Neural cell (in vitro differentiated cells): Measurements from ENCODE around the gene NCOR1.

DNA sequence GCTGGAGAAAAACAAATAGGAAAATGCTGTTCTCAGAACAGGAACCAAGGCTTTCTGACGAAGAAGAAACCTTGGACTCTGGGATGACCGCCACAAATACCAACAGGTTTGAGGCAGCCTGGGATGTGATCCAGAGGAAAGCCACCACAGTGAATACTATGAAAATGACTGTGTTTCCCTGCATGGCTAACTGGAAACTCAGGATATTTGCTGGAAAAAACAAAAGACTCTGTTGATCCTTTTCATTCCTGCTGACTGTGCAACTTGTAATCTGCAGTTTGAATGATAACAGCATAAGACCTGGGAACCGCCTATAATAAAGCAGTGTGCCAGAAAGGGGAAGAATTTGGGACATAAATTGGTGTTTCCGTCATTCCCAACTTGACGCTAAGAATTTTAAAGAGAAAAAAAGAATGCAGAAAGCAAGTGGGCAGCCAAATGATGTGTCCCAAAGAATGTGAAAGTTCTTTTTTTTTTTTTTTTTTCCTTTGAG lies 41.4 kb downstream of the TTC19 start:
- RAMPAGE, long total RNA, result no peak

GRCh38 chr17:16072026-16072346 lies 72.4 kb downstream of the TTC19 start:
- RAMPAGE, long total RNA, result no peak

DNA sequence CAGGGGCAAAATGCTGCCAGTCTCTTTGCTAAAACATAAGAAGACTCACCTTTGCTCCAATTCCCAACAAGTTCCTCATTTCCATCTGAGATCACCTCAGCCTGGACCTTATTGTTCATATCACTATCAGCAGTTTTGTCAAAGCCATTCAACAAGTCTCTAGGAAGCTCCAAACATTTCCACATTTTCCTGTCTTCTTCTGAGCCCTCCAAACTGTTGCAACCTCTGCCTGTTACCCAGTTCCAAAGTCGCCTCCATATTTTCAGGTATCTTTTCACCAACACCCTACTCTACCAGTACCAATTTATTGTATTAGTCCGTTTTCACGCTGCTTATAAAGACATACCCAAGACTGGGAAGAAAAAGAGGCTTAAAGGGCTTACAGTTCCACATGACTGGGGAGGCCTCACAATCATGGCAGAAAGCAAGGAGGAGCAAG lies 99.7 kb downstream of the NCOR1 start:
- RAMPAGE, long total RNA, result no peak

DNA sequence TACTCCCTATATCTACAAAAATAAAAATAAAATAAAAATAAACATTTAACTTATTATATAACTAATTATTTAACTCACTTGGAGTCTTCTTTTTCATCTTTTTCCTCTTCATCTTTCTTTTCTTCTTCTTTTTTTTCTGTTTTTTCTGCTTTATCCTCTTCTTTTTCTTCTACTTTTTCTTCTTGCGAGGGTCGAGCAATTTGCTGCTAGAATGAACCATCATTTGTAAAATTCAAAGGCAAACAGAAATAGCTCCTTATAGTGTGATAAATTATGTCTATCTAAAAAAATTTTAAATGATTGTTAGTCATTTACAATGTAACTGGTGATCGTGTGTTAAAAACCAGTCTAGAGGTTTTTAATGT lies 89.3 kb downstream of the NCOR1 start:
- RAMPAGE, long total RNA, result no peak

- RAMPAGE, long total RNA, result no peak
Measured at GRCh38 chr17:16129199-16129985, 85.9 kb downstream of the NCOR1 start.

- RAMPAGE, long total RNA, result no peak
Measured at GRCh38 chr17:16214667-16215736, at the start of gene NCOR1. Gene NCOR1 (minus strand): TSS chr17:16215534.

DNA sequence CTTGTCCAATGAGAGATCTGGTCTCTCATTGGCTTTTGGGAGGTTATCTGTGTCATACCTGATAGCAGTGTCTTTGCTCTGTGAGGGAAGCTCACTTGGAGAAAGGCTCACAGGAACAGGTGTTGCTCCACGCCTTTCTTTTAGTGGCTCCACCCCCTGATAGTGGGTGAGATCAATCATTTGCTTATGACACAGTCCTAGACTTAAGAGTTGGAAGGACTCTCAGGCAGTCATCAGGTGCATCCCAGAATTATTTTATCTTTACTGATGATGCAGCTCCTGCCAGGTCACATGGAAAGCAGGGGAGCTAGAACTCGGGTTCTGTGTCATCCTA lies 59.4 kb downstream of the CENPV start:
- RAMPAGE, long total RNA, result no peak

DNA sequence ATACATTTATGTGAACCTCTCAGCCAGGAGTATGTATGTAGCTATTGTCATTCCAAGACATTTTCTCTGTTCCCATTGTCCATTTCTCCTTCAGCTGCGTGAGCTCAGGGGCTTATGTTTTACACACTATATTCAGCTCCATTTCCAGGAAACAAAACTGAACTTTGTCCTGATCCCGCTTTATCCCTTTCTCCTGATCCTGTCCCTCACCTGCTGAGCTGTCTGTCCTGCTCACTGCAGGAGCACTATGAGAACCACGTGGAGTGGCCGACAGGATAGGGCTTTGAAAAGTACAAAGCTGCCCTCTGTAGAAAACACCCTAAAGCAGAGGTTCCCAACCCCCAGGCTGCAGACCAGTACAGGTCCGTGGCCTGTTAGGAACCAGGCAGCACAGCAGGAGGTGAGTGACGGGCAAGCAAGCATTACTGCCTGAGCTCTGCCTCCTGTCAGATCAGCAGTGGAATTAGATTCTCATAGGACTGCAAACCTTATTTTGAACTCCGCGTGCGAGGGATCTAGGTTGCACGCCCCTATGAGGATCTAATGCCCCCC lies 55.7 kb downstream of the CENPV start:
- RAMPAGE, long total RNA, result no peak

GRCh38 chr17:16383193-16383745 lies 2.4 kb downstream of the UBB start:
- RAMPAGE, long total RNA, result no peak

- RAMPAGE, long total RNA, result no peak
Measured at GRCh38 chr17:16398436-16399138, 16.8 kb upstream of the TRPV2 start.

DNA sequence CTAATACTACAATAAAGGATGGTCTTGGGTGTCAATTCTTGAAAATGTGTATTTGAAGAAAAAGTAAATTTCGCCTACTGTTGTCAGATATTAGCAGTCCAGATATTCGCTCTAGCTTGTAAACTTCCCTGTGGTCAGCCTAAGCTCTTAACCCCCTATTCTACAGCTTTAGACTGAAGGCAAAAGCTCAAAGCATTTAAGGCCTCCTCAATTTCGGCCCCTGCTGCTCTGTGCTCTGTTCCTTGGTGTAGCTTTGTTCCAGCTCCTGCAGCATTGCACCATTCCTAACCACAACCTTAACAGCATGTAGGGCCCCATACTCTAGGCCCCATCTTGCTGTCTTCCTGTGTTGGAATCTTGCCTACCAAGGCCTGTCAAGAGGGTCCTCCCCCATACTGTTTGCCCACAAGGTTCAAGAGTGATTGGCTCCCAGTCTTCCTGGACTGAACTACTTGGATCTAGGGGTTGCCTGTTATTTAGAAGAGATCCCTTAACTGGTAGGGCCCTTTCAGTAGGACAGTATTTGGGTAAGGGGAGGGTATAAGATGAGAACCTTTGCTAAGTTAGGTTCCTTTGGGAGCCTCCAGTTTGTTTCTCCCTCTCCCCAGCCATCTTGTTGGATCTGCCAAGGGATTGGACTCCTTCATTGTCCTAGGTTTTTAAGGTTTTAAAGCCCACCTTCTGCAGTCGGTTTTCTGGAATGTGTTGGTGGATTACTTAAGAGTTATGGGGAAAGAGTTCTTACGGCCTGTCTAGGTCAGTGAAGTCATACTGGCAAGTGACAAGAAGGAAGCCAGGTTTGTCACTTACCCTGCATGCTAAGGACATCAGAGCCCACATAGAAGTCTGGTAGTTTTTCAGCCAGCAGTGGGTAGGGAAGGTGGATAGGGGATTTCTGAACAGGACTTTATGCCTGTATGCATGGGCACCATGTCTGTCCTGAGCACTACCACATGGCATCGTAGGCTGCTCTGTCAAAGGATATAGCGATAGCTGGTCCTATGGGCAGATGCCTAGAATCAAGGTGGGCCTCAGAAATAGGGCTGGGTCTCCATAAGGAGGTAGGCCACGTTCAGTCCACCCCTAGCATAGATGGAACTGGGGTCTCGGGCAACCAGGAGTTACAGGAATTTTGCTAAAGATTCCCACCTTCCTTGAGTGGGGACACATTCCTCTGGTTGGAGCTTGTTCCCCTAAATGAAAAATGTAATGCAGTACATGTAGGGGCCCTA lies 27.0 kb downstream of the TRPV2 start:
- RAMPAGE, long total RNA, result no peak

- RAMPAGE, long total RNA, result no peak
Measured at GRCh38 chr17:16464535-16465145, 27.4 kb downstream of the LRRC75A start.

DNA sequence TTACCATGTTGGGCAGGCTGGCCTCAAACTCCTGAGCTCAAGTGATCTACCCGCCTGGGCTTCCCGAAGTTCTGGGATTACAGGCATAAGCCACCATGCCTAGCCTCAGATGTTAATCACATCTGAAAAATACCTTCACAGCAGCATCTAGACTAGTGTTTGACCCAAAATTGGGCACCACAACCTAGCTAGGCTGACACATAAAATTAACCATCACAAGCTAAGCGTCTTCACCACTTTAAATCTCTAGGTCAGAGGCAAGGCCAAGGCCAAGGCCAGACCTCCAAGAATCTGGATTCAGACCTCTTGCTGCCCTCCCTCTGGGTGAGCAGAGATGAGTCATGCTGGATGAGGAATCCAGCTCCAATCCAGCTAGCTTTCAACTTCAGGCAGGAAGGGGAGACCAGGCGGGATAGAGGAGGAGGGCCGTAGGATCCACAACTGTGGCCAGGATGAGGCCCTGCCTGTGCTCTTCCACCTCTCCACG lies 14.9 kb downstream of the LRRC75A start:
- RAMPAGE, long total RNA, result no peak

DNA sequence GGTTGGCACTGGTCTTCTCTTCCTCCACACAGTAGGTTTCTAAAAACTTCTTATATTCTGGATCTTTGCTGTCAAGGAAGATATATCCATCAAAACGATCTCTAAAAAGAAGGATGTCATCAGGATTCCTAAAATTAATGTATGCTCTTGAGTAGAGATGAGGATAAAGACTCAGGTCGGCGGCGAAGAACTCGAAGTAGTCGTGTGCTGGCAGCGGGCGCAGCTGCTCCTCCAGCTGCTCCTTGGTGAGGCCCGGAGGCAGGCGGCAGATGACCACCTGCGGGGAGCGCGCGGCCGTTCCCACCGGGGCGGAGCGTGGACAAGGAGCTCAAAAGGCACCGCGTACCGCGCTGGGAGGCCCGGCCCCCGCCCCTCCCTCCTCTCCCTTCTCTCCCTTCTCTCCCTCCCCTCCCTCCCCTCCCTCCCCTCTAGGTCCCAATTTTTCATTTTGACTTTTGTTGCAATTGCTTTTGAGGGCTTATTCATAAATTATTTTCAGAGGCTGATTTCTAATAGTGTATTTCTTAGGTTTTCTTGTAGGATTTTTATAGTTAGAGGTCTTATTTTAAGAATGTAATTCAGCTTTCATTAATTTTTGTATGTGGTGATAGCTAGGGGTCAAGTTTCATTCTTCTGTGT lies 56.6 kb downstream of the CCDC144A start:
- RAMPAGE, long total RNA, result start-site peak on the minus strand centred at position 315 of the sequence, 136 bp wide, 85 and 198 reads in 2 replicates

- RAMPAGE, long total RNA, result no peak
Measured at GRCh38 chr17:17093794-17094062, 51.5 kb downstream of the MPRIP start.

GRCh38 chr17:17173838-17174185 lies 32.3 kb downstream of the PLD6 start:
- RAMPAGE, long total RNA, result no peak

DNA sequence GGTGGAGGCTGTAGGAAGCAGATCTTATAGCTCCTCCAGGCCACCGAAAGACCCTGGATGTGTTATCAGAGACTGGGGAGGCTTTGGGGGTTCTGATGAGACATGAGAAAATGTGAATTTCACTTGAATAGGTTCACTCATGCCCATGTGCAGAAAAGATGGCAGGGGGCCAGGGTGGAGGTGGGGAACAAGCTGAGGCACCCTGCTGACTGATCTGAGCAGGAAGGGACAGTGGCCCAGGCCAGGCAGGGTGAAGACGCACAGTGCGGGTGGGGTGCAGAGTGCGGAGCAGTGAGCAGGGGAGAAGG lies 8.2 kb downstream of the FLCN start:
- RAMPAGE, long total RNA, result no peak

DNA sequence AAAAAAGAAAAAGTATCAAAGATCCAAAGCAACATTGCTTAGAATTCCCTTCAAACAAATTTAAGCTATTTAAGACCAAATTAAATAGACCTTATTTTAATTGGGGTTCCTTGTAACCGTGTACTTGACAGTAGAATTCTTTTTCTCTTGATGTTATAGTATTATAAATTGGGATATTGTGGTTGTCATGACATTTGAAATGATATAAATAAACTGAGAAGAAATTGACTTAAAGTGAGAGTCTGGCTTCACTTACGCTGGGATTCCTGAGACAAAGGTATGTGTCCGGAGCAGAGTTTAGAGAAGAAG lies 8.2 kb downstream of the COPS3 start:
- RAMPAGE, long total RNA, result no peak

- RAMPAGE, long total RNA, result no peak
Measured at GRCh38 chr17:17467634-17468238, 9.1 kb upstream of the MED9 start.

GRCh38 chr17:17494417-17494749 lies 1.8 kb downstream of the RASD1 start:
- RAMPAGE, long total RNA, result no peak